Measurements from ENCODE around the genes NGRN and ZNF774.

GRCh38 chr15:90029077-90029449, 27.9 kb downstream of the ZNF710 start:
- PRO-cap, 7 experiments: no peak in any of the 7 experiments
- RAMPAGE, long total RNA, 2 experiments: no peak in any of the 2 experiments

- PRO-cap, 7 experiments: peak in 3 of 7 experiments; most common minus-strand start chr15:90204045 (in 3)
- RAMPAGE, long total RNA, 2 experiments: no peak in any of the 2 experiments
Observed at GRCh38 chr15:90203898-90204320, 2.8 kb downstream of the SEMA4B start.

- PRO-cap, 7 experiments: no peak in any of the 7 experiments
- RAMPAGE, long total RNA, 2 experiments: no peak in any of the 2 experiments
Observed at GRCh38 chr15:90205773-90206208, 4.7 kb downstream of the SEMA4B start.

- PRO-cap, 7 experiments: no peak in any of the 7 experiments
- RAMPAGE, long total RNA, 2 experiments: no peak in any of the 2 experiments
Observed at GRCh38 chr15:90227487-90227947, 6.2 kb downstream of the CIB1 start.

DNA sequence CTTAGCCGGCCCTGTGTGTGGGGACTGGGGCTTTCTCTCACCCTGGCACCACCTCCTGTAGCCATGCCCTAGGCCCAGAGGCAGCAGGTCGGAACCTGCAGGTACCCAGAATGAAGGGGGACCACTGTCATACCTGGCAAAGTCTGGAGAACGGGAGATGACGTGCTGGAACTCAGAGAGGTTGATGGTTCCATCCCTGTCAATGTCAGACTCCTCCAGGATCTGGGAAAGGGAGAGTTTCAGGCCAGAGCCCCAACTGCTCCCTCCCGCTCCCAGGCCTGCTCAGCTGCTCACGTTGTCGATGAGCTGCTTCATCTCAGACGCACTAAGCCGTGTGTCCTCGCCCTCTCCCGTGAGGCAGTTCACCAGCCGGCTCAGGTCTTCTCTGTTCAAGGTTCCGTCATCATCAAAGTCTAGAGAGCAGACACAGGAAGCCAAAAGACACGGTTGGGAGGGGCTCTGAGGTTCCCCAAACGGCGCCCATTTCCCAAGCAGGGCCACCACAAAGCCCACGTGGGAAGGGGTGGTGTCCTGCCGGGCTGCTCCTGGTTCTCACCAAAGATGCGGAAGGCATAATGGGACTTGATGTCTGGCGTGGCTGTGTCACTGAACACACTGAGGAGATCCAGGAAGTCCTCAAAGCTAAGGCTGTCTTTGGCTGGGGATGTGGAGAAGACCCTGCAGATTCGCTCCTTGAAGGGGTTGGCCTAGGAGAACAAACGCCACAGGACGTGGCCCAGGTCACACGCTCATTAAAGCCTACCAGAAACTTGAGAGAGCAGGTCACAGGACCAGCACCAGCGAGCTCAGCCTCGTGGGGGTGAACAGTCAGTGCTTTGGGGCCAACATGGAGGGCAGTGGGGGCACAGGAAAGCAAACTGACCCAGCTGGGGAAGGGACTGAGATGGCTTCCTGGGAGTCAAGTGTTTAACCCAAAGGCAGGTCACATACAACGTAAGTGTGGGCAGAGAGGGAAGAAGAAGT, 2.6 kb downstream of the CIB1 start:
- PRO-cap, 7 experiments: no peak in any of the 7 experiments
- RAMPAGE, long total RNA, 2 experiments: no peak in any of the 2 experiments

DNA sequence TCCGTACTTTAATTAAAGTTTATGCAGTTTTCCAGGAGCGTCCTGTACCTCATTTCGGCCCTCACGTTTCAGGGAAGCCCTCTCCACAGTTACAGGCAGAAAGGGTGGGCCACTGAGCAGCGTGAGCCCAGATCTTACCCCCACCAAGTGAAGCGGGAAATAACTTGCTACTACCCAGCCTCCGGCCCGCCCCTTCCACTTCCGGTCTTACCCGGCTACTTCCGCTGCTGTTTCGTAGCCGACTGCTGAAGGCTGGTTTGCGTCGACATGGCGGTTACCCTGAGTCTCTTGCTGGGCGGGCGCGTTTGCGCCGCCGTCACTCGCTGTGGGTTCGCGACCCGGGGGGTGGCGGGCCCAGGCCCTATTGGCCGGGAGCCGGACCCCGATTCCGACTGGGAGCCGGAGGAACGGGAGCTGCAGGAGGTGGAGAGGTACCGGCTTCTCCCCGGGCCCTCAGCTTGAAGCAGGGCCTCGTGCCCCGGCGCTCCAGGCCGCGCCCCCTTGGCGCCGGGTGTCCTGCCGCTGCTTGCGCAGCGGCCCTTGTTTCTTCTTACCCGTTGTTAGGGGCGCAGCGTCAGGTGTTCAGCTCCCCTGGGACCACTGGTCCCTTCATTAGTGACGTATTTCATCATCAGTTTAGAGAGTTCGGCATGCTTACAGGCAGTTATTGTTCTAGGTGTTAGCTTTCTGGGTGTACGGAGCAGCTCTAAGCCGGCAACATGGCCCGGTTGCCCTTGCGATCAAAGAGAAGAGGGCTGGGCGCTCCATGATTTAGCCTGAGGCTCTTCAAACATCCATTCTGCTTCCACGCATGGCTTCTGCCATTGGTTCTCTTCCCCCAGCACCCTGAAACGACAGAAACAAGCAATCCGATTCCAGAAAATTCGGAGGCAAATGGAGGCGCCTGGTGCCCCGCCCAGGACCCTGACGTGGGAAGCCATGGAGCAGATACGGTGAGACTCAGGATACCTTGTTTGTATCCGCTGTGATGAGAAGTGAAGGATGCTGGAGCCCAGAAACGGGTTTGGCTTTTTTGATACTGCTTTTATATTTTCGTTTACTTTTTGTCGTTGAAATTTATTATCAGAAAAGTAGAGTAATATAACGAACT, at the start of gene NGRN:
Gene NGRN, plus strand, starts transcription at position 227 of the 1,111 bp plus-strand sequence.
- PRO-cap, 7 experiments: peak in 7 of 7 experiments; most common plus-strand start position 227 of the sequence (in 6); most common minus-strand start position 149 of the sequence (in 5)
- RAMPAGE, long total RNA, 2 experiments: start-site peak on the plus strand in 2 of 2 experiments, centred at positions 237 to 244 of the sequence, 856 to 1,827 reads per replicate

DNA sequence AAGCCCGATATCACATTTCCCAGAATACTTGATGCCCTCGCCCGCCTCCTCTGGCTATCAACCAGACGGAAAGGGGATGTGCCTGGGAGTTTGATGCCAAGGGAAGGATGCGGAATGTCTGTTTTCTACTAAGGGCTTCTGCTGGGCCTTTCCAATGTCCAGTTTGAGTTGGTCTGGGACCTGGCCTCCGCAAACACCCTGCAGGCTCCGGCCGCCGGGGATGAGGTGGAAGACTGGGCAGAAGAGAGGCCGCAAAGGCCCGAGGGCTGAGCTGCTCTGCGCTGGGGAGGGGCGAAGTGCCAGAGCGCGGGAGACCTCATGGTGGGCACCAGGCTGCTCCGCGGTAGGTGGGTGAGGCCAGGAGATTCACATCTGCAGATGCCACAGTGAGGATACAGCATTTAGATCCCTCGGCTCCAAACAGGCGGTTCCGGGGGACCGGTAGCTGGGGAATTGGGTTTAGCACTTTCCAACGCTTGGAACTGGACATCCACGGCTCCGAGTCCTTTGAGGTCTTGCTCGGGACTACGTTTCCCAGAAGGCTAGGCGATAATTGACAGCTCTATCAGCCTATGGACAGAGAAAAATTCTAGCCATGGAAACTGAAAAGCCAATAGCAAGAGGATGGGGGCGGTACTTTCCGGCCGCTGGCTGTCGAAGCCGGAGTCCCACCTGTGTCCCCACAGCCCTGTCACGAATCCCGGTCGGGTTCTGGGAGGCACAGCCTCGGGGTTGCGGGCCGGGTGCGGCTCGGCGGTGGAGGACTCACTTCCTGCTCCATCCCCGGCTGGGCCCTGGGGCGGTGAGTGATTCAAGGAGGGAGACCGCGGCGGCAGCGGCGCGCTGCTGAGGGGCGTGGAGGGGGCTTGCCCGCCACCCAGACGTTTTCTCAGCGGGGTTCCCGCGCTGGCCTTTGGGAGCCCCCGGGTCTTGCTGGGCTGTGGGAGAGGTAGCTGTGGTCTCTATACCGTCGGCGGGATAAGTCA, at the start of gene ZNF774:
Gene ZNF774, plus strand, starts transcription at position 675 of the 986 bp plus-strand sequence.
- PRO-cap, 7 experiments: peak in 7 of 7 experiments; most common plus-strand start position 696 of the sequence (in 4); most common minus-strand start position 509 of the sequence (in 4)
- RAMPAGE, long total RNA, 2 experiments: start-site peak on the plus strand in 1 of 2 experiments, centred at position 717 of the sequence, 20 reads per replicate

DNA sequence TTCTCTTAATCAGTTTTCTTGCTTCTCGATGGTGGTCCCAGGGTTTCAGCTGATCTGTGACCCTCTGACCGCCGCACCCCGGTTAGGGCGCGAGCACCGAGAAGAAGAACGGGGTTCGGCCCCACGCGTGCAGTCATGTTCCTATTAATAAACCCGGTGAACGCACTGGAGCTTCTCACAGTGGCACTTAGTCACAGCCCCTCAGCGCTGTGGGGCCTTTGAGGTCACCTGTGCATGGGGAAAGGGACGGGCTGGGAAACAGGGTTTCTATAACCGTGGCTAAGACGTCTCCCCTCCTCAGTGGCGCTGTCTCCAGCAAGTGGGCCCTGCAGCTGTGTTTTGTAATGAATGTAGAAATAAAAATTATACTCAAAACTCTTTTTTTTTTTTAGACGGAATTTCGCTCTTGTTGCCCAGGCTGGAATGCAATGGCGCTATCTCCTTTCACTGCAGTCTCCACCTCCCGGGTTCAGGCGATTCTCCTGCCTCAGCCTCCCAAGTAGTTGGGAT, 567 bp downstream of the ZNF774 start:
- PRO-cap, 7 experiments: no peak in any of the 7 experiments
- RAMPAGE, long total RNA, 2 experiments: no peak in any of the 2 experiments

- PRO-cap, 7 experiments: no peak in any of the 7 experiments
- RAMPAGE, long total RNA, 2 experiments: no peak in any of the 2 experiments
Observed at GRCh38 chr15:90361863-90362505, 9.9 kb downstream of the ZNF774 start.

DNA sequence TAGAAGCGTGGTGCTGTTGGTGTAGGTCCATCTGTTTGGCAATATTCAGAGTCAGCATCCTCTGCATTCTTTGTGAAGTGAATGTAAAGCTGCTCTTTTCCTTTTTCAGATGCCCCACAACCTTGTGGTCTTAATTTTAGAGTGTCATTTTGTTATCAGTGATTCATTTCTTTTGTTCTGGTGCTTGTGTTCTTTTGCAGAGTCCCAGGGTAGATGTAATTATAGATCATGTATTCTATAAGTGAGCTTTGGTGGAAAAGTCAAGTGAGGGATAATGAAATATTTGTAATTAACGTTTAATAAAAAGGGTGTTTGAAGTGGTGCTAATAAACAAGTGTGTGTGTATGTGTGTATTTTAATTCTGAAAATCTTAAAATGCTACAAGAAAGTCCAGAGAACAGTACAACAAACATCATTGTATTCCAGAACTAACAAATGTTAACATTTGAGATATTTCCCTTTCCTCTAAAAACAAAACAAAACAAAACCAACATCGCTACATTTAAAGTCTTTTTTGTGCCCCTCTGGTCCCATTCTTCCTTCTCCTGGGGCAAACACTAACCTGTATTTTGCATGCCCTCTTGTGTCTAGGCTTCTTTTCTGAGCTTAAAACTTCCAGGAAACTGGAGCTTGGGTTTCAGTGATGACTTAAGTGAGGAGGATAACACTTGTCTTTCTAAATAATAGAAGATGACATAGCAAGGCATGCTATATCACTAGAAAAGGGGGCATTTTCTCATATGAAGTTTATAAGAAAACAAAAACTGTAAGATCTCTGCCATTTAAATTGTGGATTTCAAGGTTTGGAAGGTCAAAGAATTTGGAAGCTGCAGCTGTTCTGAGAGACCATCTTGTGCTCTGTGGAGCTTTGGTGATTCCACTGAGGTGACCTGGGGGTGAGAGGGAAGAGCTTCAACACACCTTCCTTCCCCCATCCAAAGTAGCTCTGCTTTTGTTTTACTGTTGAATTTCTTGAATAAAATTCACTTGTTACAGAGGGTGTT, 3.9 kb downstream of the IQGAP1 start:
- PRO-cap, 7 experiments: no peak in any of the 7 experiments
- RAMPAGE, long total RNA, 2 experiments: no peak in any of the 2 experiments

DNA sequence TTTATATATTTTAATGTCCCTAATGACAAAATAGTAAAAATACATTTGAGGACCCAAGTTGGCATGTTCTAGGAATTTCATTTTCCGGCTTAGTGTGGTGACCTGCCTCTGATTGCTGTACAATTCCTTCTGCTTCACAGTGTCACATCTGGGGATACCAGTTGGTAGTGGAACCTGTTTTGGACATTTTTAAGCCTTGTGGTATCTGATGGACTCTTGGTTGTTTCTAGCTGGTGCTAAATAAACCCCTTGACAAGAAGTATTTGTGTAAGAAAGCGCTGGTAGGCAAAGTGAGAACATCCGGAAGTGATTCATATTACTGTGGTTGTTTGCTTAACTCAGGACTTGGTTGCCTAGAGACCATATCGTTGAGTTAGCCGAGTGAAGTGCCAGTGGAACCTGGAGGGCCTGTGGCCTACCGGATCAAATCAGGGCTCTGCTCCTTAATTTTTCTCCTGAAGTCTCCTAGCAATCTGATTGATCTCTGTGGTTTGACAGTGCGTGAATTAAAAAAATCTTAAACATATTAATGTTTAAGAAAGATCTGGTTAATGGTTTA, 12.8 kb downstream of the IQGAP1 start:
- PRO-cap, 7 experiments: peak in 6 of 7 experiments; most common plus-strand start position 392 of the sequence (in 6); most common minus-strand start position 308 of the sequence (in 5)
- RAMPAGE, long total RNA, 2 experiments: no peak in any of the 2 experiments

- PRO-cap, 7 experiments: no peak in any of the 7 experiments
- RAMPAGE, long total RNA, 2 experiments: no peak in any of the 2 experiments
Observed at GRCh38 chr15:90414741-90415010, 26.6 kb downstream of the IQGAP1 start.

DNA sequence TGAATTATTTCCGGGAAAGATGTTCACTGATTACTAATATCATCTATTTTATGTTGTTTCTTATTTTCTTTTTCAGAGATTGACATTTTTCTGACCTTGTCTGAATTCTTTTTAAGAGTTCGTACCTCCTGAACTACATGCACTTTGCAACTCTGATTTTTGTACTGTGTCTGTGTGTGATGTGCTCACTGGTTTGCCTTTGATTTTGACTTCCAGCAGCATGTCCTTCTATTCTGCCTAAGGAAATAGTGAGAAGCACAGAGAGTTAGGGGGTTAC, 23.3 kb downstream of the CRTC3 start:
- PRO-cap, 7 experiments: peak in 1 of 7 experiments; most common minus-strand start position 195 of the sequence (in 1)
- RAMPAGE, long total RNA, 2 experiments: no peak in any of the 2 experiments

DNA sequence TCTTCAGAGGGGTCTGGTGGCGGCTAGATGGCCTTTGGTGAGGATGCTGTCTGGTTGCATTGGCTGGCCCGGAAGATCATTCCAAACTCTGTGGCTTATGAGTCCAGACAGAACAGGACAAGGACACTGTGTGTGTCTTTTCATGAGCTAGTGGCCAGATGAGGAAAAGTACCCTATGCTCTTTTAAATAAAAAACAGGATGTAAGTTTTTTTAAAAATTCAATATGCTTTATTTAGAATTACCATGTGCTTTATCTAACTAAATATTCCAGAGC, 51.3 kb downstream of the CRTC3 start:
- PRO-cap, 7 experiments: no peak in any of the 7 experiments
- RAMPAGE, long total RNA, 2 experiments: no peak in any of the 2 experiments

DNA sequence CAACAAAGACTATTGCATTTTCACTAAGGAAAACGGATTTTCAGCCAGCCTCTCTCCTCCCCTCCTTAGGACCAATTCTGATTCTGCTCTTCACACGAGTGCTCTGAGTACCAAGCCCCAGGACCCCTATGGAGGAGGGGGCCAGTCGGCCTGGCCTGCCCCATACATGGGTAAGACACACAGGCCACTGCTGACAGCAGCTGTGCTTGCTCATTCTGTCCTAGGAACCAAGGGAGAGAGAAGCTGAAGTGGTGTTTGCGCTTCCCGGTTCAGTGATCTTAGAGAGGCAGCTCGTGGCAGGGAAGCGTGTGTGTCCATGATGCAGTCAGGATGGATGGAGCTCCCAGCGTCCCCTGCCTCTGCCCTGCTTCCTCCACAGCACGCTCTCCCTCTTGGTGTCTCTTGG, 77.6 kb downstream of the CRTC3 start:
- PRO-cap, 7 experiments: no peak in any of the 7 experiments
- RAMPAGE, long total RNA, 2 experiments: no peak in any of the 2 experiments

DNA sequence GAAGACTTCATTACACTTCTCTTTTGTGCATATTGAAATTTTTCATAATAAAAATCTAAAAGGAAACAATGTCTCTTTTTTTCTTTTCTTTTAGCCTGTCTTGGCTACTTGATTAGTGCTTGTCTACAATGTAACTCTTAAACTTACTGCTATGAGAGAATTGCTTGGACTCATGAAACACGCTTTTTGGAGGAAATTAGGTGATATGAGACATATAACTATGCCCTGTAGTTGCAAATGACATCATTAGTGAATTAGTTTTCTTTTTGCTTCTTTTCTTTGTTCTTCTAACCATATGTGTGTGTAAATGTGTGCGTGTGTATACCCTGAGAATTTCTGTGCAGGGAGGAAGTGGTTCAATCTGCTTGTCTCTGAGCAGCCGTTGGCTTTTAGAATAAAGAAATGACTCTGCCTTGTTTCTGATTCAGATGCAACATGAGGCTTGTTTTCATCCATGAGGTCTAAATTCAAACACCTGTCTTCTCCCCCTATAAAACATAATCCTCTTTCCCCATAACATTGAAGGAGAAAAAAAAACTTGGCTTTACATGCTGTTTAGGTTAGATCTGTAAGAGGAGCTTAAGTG, 30.7 kb upstream of the BLM start:
- PRO-cap, 7 experiments: no peak in any of the 7 experiments
- RAMPAGE, long total RNA, 2 experiments: no peak in any of the 2 experiments

DNA sequence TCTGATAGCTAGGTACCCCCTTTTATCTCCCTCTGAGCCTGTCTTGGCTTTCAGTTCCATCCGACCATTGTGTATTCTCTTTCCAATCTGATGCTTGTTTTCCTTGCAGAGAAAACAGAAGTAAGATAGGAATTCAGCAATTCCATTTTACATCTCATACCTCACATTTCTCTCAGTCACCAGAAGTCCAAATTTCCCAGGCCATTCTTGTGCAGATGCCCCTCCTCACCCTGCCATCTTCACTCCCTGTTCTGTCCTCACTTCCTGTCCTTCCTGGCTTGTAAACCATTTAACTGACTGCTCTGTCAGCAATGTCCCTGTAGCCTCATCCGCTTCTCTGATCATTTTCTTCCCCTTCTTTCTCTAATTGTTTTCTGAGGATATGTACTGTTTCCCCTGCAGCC, 40.2 kb downstream of the BLM start:
- PRO-cap, 7 experiments: no peak in any of the 7 experiments
- RAMPAGE, long total RNA, 2 experiments: no peak in any of the 2 experiments

DNA sequence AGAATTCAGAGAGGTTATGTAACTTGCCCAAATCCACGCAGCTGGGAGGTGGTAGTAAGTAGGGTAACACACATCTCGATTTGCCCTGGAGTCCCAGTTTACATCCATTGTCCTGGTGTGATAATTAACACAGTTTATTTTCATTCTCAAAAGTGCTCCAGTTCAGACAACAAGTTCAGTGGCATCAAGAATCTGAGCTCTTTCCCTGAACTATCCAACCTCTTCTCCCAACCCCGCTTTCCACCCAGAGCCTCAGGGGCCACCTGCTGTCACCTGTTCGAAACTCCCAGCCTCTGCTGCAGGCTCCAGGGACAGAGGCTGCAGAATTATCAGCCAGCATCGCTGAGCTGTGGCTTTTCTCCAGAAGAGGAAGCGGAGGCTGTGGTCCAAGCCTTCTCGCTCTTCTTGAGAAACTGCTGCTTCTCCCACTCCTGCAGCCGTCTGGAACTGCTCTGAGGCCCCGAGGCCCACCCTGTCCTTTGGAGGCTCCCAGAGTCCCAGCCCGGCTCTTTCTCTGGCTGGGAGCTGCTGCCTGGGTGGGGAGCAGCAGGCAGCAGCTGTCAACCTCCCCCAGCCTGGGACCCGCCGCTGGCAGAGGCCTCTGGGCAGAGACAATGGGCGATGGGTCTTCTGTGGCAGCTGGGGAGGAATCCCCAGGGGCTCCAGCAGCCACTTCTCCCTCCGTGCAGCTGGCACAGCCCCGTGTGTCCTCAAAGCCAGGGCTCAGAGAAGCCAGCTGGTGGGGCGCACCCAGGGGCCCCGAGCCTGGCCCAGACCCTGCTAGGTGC, 50.2 kb upstream of the FURIN start:
- PRO-cap, 7 experiments: no peak in any of the 7 experiments
- RAMPAGE, long total RNA, 2 experiments: no peak in any of the 2 experiments

GRCh38 chr15:90826213-90826506, 42.2 kb upstream of the FURIN start:
- PRO-cap, 7 experiments: no peak in any of the 7 experiments
- RAMPAGE, long total RNA, 2 experiments: no peak in any of the 2 experiments

GRCh38 chr15:90838619-90838929, 29.8 kb upstream of the FURIN start:
- PRO-cap, 7 experiments: no peak in any of the 7 experiments
- RAMPAGE, long total RNA, 2 experiments: no peak in any of the 2 experiments

All from ovary (tissue), 7 donors.